ENCODE measurements around the genes FGD1, PFKFB1, FOXR2 and ZXDA.

DNA sequence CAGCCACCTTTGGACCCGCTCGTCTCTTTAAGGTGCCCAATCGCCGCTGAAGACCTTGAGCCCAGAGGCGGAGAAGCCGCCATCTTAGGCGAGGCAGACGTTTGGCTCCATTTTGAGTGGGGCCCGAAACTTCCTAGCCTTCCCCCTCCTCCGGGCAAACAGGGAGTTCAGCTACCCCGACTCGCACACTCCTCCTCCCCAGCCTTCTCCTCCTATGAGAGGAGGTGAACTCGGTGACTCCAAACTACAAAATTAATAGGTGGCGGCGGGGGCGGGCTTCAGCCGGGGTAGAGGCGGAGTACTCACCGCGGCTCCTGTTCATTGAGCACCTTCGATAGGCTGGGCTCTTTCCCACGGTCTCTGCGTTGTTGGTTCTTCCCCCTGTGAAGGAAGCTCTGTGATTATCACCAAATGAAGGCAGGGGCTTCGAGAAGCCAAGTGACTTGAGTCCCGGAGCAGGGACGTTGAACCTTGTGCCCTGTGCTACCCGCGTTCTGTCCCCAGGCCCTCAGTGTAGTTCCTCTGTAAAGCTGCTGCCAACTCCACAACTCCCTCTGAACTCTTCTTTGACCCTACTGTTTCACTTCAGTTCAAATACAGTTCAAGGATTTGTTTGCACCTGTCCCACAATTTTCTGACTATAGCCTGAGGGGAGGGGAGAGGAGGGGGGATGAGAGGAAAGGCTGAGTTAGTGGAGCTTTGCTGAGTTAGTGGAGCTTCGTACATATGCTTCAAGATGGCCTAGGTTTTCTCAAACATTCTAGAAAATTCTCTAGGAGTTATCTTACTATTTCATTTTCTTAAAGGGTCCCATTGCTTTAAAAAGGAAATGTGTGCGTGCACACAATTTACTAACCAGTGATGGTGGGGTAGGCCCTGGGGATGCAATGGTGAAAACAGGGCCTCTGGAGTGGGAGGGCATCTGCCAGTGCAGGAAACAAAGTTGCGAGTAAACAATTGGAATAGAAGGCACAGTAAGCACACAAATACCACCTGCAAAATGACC lies 599 bp upstream of the PHF8 start:
- PRO-cap = bidirectional peak, plus-strand start at position 64 of the sequence, minus-strand start outside the sequence

- PRO-cap = no peak
Observed at GRCh38 chrX:54132592-54132943, 50.5 kb downstream of the FAM120C start.

GRCh38 chrX:54294285-54294657 lies 111.2 kb upstream of the FAM120C start:
- PRO-cap = no peak

GRCh38 chrX:54448649-54449080 lies 8.5 kb downstream of the TSR2 start:
- PRO-cap = unidirectional peak, plus-strand start at chrX:54448929

- PRO-cap = bidirectional peak, plus-strand start at chrX:54495983, minus-strand start at chrX:54495881; unidirectional peak, minus-strand start at chrX:54496139; unidirectional peak, minus-strand start at chrX:54496234
Observed at GRCh38 chrX:54495436-54496420, at the start of gene FGD1. TSS of gene FGD1 (minus strand) at chrX:54496234.

DNA sequence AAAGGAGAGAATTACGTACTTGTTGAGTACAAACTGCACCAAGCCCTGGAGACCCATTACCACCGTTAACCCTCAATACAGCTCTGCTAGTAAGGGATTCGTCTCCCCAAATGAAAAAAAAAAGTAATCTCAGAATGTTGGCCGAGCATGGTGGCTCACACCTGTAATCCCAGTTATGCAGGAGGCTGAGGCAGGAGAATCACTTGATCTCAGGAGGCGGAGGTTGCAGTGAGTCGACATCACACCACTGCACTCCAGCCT lies 32.4 kb downstream of the GNL3L start:
- PRO-cap = no peak

DNA sequence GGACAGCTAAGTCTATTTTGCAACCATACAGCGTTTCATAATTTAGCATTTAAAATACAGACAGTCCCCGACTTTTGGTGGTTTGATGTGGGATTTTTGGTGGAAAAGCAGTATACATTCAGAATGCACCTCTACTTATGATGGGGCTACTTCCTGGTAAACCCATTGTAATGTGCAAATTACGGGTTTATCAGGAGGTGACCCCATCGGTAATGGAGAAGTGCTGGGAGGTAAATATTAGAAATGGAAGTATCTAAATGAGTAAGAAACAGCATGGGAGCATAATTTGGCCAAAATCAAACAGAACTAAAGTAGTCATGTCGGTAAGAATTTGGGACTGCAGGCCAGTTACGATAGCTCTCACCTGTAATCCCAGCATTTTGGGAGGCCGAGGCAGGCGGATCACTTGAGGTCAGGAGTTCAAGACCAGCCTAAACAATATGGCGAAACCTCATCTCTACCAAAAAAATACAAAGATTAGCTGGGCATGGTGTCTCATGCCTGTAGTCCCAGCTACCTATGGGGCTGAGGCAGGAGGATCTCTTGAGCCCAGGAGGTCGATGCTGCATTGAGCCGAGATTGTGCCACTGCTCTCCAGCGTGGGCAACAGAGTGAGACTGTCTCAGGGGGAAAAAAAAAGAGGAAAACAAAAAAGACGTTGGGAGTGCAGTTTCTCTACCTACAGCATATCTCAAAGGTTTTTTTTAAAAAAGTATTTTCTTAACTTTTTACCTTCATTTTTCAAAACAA lies 33.3 kb downstream of the GNL3L start:
- PRO-cap = no peak

DNA sequence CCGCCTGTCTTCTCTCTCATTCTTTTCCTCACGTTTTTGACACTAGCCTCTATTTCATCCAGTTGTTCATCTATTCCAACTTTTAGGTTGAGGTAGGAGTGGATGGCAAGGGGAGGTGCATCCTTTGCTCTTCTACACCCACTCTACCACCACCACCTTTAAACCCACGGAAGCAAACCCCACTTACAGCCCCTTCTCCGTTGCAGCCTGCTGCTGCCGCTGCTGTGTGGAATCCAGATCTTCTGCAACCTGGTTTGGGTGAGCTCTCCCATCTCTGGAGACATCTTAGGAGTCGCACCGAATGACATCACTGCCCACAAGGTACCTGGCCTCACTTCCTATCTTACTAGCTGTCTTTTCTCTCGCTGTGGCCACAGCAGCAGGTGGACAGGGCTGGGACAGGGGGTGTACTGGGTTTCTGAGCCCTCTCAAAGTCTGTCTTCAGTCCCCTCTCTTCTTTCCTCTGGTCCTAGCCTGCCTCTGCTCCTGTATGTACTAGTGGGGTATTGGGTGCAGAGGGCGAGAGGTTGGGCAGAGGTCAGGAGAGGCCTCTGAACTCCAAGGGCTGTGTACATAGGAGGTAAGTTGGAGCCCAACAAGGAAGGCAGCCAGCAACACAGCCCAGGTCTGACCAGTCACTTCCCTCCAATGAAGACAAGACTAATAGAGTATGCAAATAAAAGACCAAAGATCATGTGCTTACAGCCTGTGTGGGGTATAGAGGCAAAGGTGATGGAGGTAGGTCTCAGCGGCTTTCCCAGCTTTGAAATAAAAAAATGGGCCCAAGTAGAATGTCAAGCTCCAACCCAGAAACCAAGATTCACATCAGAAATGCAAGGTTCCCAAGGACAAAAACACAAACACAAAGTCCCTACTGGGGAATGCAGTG lies at the start of gene PFKFB1:
TSS of gene PFKFB1 (minus strand) at position 465 of the 889 bp plus-strand sequence.
- PRO-cap = no peak

- PRO-cap = no peak
Observed at GRCh38 chrX:55342605-55343234, 78.0 kb upstream of the PAGE3 start.

- PRO-cap = no peak
Observed at GRCh38 chrX:55623096-55623564, at the start of gene FOXR2. TSS of gene FOXR2 (plus strand) at chrX:55623400.

- PRO-cap = bidirectional peak, plus-strand start at chrX:57592176, minus-strand start at chrX:57592193; bidirectional peak, plus-strand start at chrX:57592267, minus-strand start at chrX:57592204; unidirectional peak, minus-strand start at chrX:57592833; unidirectional peak, minus-strand start at chrX:57592880
Observed at GRCh38 chrX:57592071-57592970, 510 bp downstream of the ZXDB start.

DNA sequence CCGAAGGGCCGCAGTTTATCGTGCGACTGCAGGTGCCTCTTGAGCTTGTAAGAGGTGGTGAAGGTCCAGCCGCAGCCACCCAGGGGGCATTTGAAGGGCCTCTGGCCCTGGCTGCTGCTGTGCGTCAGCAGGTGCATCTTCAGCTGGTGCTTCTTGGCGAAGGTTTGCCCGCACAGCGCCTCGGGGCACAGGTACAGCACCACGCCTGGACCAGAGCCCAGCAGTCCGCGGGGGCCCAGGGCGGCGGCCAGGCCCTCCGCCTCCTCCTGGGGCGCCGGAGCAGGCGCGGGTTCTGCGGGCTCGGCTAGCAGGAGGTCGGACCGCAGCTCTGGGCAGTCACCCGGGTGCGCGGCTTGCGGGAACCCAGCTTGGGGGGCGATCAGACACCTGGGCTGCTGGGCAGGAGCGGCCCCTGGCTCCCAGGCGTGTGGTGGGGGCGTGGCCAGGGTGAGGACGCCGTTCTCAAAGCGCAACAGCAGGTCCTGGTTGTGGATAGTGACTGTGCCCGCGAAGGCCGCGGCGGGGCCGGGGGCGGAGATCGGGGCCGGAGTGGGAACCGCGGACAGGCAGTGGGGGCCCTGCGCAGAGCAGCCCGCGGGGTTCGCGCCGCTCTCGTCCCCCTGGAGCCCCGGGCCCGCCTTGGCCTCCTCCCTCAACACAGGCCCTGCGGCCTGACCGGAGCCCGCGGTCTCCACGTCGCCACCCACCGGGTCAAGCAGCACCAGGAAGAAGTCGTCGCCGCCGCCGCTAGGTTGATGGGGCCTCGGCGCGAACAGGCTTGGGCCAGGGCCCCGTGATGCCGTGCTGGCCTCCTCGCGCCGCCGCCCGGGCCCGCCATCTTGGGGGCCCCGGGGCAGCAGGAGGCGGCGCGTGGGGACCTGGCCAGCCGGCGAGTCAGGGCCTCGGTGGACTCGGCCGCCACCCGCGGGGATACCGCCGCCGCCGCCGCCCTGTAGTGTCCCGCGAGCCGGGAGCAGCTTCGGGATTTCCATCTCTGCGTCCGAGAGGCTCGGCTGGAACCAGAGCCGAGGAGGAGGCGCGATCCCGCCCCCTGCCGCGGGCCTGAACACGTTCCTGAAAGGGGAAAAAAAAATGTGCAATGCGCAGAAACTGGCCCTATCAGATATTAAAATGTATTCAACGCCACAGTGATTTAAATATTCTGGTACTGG lies at the start of gene ZXDA:
TSS of gene ZXDA (minus strand) at position 1,030 of the 1,172 bp plus-strand sequence.
- PRO-cap = unidirectional peak, plus-strand start at position 223 of the sequence; unidirectional peak, plus-strand start at position 286 of the sequence; bidirectional peak, plus-strand start at position 837 of the sequence, minus-strand start at position 776 of the sequence

DNA sequence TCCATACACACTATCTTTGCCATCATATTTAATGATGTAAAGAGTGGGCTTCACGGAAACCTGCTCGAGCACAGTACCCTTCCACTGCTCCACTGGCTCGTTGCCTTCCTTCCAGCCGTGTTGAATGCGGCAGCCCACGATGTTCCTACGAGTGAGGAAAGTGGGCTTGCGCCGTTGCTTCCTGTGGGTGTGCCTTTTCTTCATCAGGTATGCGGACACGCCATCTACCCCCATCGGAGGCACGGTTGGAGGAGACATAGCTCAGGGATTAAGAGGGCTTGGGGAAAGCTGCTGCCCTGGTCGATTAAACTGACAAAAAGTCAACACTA lies 606 bp downstream of the SPIN4 start:
- PRO-cap = no peak

- PRO-cap = no peak
Observed at GRCh38 chrX:63657705-63658188, 127.3 kb downstream of the ARHGEF9 start.

DNA sequence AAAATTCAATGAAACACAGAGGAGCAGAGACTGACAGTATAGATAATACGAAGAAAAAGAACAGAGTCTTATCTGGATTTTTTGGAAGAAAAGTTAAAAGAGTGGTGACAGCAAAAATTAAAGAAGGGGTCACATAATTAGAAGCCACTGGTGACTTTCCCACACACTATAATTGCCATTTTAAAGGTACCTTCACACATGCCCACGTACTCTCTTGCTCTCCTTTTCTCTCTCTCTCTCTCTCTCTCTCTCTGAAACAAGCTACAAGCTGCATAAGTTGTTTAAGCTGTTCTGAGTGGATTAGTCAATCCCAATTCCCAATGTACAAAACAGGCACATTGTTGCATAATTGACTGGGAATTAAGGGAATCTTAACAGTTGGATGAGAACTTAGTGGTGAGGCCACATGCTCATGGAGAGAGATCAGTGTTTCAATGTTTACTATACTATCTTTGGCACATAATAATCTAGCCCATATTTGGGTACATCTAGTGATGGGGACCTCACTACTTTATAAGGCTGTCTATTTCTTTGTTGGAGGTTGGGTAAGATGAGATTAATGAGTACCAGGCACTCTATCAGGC lies 123.4 kb downstream of the ARHGEF9 start:
- PRO-cap = no peak

- PRO-cap = no peak
Observed at GRCh38 chrX:65232465-65232976, 197.9 kb downstream of the ZC3H12B start.

- PRO-cap = no peak
Observed at GRCh38 chrX:65581787-65582471, 47.3 kb upstream of the LAS1L start.

DNA sequence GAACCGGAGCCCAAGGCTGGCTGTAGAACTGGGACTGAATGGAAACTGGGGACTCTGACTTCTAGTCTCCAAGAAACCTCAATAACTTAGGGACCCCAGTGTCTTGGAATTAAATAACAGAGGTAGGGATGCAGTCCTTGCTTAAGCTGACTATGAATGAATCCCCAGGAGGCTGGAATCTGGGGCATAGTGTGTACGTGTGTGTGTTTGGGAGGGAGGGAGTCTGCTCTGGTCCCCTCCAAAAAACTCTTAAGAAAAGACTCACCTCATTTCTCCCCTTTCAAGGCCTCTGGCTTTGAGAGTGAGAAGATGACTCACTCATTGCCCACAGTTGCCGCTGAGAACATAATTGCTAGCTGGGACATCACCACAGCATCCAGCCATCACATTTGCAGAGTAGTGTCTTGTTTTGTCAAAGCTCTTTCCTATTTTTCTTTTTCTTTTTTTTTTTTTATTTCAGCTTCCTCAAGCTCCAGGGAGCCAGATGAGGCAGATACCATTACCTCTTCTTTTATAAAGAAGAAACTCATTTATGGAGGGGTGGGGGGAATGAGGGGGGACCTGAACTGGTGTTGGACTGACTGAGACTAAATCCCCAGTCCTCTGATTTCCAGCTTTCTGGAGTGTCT lies 61.7 kb upstream of the LAS1L start:
- PRO-cap = unidirectional peak, minus-strand start at position 251 of the sequence

GRCh38 chrX:65601156-65601447 lies 66.4 kb upstream of the MSN start:
- PRO-cap = no peak

DNA sequence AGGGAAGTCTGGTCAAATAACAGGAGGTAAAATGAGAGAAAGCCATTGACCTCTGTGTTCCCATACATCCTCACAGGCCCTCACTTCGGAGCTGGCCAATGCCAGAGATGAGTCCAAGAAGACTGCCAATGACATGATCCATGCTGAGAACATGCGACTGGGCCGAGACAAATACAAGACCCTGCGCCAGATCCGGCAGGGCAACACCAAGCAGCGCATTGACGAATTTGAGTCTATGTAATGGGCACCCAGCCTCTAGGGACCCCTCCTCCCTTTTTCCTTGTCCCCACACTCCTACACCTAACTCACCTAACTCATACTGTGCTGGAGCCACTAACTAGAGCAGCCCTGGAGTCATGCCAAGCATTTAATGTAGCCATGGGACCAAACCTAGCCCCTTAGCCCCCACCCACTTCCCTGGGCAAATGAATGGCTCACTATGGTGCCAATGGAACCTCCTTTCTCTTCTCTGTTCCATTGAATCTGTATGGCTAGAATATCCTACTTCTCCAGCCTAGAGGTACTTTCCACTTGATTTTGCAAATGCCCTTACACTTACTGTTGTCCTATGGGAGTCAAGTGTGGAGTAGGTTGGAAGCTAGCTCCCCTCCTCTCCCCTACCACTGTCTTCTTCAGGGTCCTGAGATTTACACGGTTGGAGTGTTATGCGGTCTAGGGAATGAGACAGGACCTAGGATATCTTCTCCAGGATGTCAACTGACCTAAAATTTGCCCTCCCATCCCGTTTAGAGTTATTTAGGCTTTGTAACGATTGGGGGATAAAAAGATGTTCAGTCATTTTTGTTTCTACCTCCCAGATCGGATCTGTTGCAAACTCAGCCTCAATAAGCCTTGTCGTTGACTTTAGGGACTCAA lies 72.4 kb downstream of the MSN start:
- PRO-cap = no peak